ENCODE data around the genes NDRG4, SETD6 and CDH8.

DNA sequence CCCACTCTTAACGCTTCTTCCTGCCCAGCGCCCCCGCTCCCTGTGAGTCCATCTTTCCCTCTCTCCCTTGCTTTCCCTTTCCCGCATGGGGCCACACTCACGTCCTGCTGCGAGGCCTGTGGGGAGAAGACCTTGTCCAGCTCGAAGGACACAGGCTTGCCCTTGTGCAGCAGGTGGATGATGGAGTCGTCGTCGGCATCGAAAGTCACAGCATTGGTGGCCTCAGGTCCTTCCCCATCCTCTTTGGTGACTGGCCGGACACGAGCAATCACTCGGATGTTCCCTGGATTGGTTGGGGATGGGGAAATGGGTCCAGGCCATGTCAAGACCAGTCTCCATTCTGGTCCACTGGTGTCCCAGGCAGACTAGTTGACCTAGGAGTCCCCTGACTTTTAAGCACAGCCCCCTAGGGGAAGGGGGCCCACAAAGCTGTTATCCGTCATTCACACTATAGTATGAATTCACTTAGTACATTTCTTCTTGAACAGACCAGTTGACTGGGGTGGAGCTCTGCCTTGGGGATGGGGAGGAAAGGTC lies 29.9 kb downstream of the KATNB1 start:
- PRO-cap = no peak

DNA sequence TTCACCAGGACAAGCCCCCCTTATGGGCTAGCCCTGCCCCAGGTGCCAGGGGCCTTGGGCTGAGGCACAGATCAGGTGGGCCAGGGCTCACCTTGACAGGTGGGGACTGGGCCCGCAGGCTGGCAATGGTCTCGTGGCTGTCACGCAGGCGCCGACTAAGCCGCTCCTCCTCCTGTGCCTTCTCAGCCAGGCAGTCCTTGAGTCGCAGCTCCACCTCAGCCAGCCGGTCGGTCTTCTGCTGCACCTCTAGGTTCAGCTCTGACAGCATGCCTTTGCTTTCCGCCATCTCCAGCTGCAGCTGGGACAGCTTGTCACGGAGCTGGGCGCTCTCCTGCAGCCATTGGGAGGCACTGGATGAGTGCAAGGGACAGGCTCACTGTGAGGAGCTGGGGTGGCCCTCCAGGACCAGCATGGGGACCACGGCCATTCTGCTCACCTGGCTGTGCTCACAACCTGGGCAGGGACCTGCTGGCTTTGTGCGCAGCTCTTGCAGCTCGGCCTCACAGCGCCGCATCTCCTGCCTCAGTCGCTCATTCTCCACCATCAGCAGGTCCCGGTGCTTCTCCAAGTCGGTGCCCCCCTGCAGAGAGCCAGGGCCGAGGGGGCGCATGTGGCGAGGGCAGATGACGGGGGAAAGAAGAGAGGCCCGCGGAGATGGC lies 31.1 kb downstream of the KIFC3 start:
- PRO-cap = no peak

GRCh38 chr16:57799307-57800148 lies 2.8 kb downstream of the KIFC3 start:
- PRO-cap = no peak

GRCh38 chr16:57802888-57803182 lies 544 bp upstream of the KIFC3 start:
- PRO-cap = no peak

DNA sequence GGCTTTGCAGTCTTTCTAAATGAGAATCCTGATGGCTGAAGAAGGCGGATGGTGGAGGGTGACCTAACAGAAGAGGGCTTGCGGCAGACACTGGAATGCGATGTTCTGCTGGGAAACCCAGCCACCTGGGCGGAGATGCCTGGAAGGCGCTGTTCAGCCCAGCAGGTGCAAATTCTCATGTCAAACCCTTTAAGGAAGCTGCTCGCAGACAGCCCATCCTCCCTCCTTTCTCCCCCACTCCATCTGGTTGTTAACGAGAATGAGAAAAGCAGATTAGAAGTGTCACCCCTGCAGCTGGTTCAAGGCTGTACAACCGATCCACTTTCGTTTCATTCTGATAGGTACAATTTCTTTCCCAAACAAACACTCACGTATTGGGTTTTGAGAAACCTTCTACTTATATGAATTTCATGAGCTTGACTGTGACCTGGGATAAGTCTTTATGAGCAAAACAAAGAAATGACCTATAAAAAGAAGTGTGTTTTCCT lies 44.1 kb upstream of the KIFC3 start:
- PRO-cap = no peak

DNA sequence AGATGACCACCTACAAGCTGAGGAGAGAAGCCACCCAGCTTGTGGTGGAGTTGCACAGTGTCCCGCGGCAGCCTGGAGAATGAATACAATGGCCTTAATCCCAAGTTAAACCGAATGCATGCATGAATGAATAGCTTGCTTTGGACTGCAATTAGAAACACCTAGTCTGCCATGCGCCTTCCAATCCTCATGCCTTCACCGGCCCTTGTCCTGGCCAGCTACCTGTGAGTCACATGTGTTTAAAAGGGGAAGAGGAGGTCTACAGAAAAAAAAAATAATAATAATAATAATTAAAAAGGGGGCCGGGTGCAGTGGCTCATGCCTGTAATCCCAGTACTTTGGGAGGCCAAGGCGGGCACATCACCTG lies 71.9 kb downstream of the CNGB1 start:
- PRO-cap = no peak

GRCh38 chr16:58027257-58028296 lies 2.0 kb downstream of the MMP15 start:
- PRO-cap = unidirectional peak, minus-strand start at chr16:58027623

- PRO-cap = no peak
These were observed 48.7 kb upstream of the NDRG4 start for GRCh38 chr16:58451325-58451605.

DNA sequence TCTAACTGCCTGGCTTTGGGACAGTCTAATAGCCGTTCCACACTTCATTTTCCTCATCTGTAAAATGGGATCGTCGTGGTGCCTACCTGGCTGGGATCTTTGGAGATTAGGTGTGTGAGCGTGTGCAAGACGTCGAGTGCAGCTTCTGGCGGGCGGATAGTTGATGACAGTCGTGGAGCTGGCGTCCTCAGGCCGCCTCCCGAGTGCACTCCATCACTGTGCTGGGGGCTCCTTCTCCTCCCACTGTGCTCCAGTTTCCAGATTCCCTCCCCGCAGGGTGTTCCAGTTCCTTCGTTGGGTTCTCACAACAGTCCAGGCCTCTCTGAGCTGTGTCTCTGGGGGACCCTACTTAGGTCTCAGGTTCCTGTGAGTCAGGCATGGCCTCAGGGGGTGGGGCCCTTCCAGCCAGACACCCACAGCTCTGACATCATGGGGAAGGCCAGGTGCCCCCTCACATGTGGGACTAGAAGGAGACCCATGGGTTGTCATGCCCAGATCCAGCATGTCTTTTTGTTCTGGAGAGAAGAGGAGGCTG lies 32.2 kb upstream of the NDRG4 start:
- PRO-cap = no peak

DNA sequence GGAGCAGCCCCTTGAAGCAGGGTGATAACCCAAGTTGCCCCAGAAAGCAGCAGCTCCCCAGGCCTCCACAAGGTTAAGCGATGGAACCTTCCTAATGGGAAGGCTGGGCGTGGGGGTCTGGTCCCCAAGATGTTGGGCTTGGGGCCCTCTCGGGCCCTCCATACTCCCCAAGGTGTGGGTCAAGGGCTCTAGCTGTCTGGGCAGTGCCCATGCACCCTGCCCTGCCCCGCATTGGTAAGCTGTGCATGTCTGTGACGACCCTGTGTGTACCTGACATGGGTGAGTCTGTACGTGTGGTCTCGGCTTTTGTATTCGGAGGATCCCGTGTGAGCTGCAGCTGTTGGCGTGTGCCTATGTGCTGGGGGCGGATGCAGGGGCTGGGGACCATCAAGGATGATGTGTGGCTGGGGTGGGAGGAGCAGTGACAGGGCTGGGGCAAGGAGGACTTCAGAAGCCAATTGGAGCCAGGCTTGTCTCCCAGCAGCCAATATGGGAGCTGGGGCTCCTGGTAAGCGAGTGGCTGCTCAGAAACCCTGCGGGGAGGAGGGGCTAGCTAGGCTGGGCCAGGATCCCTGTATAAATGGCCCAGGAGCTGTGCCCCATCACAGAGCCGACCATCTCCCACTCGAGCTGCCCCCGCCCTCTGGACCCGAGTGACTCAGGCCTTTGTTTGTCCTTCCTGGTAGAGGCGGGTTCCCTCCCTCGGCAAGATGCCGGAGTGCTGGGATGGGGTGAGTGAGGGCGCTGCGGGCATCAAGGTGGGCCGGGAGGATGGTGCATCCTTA lies at the start of gene NDRG4:
TSS of gene NDRG4 (plus strand) at position 605 of the 785 bp plus-strand sequence.
- PRO-cap = no peak

DNA sequence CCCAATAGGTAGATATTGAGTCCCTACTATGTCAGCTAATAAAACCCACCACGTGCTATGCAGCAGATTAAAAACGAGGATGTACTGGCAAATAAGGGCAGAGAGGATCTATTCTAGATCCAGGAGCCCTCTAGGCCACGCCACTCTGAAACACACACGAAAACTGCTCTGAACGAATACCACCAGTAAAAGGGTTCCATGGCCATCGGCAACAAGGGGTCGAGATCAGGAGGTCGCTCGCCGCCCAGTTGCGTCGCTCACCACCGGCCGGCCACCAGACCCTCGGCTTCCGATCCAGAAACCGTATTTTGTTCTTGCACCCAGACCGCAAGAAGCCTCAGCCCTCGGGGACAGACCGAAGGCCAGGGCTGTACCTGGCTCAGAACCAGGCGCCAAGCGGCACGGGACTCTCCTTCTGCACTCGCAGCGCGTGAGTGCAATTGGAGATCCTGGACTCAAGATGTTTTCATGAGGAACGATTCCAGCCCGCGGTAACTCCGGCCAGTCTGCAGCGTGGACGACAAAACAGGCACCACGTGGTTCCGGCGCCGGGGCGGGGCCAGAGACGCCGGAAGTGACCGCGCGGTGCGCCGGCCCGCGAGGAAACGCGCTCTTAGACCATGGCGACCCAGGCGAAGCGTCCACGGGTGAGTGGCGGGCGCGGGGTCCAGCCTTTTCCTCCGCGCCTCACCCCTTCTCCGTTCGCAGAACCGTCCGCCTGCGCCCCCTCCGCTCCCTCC lies at the start of gene SETD6:
TSS of gene SETD6 (plus strand) at position 600 of the 740 bp plus-strand sequence.
- PRO-cap = bidirectional peak, plus-strand start at position 640 of the sequence, minus-strand start at position 531 of the sequence

- PRO-cap = no peak
These were observed 1.6 kb downstream of the SETD6 start for GRCh38 chr16:58516786-58517521.

DNA sequence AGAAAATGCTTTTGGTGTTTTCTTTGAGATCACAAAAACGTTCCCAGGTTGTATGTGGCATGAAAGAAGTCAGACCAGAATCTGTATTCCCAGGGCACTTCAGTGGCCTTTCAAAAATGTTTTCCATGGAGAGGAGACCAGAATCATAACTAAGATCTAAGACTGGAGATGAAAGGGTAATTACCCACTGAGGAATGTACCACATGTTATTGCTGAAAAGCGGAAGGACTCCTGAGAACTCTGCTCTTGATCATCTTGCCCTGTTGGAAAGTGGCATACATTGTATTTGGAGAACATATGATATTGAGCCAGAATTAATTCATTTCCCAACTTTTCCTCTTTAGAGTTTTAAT lies 1525.5 kb upstream of the GOT2 start:
- PRO-cap = no peak

DNA sequence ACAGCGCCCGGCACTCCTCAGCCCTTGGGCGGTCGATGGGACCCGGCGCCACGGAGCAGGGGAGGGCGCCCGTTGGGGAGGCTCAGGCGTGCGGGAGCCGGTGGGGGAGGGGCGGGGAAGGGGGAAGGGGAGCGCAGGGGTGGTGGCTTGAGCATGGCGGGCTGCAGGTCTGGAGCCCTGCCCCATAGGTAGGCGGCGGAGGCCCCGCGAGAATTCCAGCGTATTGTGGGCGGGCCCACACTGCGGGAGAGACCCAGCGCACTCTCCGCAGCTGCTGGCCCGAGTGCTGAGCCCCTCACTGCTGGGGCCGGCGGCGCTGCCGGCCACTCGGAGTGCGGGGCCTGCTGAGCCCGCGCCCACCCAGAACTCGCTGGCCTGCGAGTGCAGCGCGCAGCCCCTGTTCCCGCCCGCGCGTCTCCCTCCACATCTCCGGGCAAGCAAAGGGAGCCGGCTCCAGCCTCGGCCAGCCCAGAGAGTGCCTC lies 907.5 kb downstream of the CDH8 start:
- PRO-cap = no peak

- PRO-cap = unidirectional peak, plus-strand start at chr16:62037005
These were observed at the start of gene CDH8 for GRCh38 chr16:62036225-62037273. CDH8 (minus strand) TSS chr16:62036438.

DNA sequence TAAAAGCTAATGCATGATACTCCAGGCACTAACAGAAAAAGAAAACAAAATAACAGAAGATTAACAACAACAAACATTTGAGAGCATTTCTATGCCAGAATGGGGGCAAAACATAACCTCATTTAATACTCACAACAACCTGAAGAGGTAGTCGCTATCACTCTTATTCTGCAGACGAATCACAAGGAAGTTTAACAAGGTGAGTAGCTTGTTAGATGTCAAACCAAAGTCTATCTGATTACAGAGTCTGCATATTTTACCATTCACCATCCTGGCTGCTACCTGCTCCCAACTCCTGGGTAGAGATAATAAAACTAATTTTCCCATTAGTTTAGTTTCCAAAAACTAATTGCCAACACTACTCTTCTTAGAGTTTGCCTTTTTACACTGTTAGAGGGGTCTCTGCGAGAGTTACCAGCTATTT lies 904.8 kb downstream of the CDH11 start:
- PRO-cap = unidirectional peak, plus-strand start at position 166 of the sequence

DNA sequence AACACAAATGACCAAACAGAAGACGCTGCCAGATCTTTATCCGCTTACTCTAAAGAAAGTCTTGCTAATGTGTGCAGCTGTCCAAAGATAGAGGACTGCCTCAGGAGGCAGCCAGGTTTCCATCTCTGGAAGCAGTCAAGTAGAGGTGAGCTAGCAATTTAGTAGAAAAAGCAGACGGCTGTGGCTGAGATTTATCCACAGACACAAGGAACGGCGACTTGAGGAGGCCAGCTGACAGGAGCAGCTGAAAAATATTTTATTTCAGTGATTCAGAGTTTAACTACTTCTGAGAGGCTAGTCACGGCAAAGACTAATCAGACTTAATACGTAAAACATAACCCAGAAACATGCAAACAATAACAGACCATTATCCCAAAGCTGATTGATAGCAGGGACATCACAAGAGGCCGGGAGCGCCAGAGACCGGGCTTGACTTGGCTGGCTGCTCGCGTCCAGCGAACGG lies 611.3 kb upstream of the CDH5 start:
- PRO-cap = no peak

DNA sequence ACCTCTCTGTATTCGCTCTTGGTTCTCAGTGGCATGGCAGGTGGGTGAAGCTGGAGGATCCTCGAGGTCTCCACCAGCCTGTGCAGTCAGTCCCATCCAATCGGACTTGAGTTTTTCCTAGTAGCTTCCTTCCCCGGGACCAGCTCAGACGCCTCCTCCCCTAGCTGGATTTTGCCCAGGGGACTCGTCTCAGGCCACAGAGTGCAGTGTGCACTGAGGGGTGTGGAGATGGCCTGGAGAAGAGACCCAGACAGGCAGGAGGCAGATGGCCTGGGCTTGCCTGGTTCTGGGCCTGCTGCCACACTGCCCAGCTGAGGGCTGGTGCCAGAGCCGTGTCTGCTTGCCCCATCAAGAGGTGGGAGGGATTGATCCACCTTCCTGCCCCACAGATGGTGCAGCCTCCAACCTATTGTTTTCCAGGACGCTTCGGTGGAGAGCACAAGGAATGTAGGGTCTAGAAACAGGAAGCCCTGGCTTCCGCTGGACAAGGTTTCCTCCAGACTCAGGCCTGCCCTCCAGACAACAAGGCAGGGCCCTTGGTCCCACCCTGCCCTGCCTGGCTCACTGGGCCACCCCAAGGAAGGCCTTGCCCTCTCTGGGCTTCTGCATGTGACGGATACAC lies 6.8 kb upstream of the CDH5 start:
- PRO-cap = no peak

DNA sequence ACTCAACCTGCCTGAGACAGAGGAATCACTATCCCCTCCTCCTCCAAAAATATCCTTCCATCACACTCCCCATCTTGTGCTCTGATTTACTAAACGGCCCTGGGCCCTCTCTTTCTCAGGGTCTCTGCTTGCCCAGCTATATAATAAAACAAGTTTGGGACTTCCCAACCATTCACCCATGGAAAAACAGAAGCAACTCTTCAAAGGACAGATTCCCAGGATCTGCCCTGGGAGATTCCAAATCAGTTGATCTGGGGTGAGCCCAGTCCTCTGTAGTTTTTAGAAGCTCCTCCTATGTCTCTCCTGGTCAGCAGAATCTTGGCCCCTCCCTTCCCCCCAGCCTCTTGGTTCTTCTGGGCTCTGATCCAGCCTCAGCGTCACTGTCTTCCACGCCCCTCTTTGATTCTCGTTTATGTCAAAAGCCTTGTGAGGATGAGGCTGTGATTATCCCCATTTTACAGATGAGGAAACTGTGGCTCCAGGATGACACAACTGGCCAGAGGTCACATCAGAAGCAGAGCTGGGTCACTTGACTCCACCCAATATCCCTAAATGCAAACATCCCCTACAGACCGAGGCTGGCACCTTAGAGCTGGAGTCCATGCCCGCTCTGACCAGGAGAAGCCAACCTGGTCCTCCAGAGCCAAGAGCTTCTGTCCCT lies 908 bp upstream of the CDH5 start:
- PRO-cap = unidirectional peak, minus-strand start at position 244 of the sequence; unidirectional peak, minus-strand start at position 281 of the sequence

GRCh38 chr16:66381944-66383257 lies 15.9 kb downstream of the CDH5 start:
- PRO-cap = bidirectional peak, plus-strand start at chr16:66382569, minus-strand start at chr16:66382436

All from bronchial lymph node (tissue), 1 donor.